Suprapubic skin (tissue), 4 donors: ENCODE data around the gene SMAP2.

DNA sequence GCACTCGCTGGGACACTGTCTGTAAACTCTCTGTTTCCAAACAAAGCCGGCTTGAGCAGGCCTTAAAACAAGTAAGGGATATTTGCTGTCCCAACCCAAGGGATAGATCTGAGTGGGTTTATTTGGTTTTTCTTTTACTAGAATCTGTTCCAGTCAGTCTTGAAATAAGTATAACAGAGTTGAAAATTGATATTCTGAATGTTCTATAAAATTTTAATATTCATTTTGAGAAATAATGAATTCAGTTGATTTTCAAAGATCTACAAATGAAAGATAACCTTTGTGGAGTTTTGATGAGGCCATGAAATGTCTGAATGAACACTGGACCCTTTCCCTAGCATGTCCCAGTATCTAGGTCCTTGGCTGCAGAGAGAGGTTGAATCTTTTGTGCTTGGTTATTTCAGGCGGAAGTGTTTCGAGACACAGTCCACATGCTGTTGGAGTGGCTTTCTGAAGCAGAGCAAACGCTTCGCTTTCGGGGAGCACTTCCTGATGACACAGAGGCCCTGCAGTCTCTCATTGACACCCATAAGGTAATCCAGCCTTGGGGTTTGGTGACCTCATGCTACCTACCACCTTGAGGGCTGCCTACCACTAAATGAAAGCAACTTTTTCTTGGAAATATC lies 39.0 kb upstream of the BMP8A start:
- PRO-cap = no peak
- RAMPAGE, long total RNA, 4 experiments = start-site peak on the plus strand in 1 of 4 experiments, centred at position 505 of the sequence, 155 reads per replicate

DNA sequence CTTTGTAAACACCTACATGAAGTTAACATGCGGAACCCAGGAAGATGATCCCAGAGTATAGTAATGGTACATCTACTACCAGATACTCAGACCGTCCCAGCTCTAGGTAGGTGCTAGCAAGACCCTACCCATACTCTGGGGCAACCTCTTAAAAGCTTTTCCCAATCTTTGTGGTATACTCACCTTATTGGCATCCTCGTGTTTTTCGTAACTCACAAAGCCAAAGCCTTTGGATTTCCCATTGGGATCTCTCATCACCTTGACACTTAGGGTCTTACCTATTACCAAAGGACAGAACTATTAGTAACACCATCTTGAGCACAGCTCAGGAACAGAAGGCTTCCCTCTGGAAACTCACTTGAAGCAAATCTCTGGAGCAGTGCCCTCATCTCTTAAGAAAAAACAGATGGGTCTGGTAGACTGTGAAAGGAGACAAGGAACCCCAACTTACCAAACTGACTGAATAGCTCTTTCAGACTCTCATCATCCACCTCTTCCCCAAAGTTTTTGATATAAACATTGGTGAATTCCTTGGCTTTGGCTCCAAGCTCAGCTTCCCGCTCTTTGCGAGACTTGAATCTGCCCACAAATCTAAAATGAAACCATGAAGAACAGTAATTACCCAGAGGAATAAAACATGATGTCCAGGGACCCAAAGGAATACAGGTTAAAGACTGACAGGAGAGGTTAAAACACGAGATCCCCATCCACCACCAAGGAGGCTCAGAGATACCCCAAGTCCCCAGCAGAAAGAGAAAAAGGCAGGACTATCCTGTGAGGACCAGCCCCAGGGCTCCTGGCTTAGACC lies 7.0 kb downstream of the PABPC4 start:
- PRO-cap = no peak
- RAMPAGE, long total RNA, 4 experiments = no peak in any of the 4 experiments

GRCh38 chr1:39799055-39799510 lies 10.4 kb upstream of the BMP8B start:
- PRO-cap = no peak
- RAMPAGE, long total RNA, 4 experiments = no peak in any of the 4 experiments

GRCh38 chr1:39893152-39893678 lies 8.5 kb downstream of the MYCL start:
- PRO-cap = no peak
- RAMPAGE, long total RNA, 4 experiments = no peak in any of the 4 experiments

GRCh38 chr1:40039576-40040535 lies 673 bp upstream of the CAP1 start:
- PRO-cap = bidirectional peak, plus-strand start at chr1:40040031, minus-strand start at chr1:40039878; bidirectional peak, plus-strand start at chr1:40040742, minus-strand start at chr1:40040446
- RAMPAGE, long total RNA, 4 experiments = no peak in any of the 4 experiments

DNA sequence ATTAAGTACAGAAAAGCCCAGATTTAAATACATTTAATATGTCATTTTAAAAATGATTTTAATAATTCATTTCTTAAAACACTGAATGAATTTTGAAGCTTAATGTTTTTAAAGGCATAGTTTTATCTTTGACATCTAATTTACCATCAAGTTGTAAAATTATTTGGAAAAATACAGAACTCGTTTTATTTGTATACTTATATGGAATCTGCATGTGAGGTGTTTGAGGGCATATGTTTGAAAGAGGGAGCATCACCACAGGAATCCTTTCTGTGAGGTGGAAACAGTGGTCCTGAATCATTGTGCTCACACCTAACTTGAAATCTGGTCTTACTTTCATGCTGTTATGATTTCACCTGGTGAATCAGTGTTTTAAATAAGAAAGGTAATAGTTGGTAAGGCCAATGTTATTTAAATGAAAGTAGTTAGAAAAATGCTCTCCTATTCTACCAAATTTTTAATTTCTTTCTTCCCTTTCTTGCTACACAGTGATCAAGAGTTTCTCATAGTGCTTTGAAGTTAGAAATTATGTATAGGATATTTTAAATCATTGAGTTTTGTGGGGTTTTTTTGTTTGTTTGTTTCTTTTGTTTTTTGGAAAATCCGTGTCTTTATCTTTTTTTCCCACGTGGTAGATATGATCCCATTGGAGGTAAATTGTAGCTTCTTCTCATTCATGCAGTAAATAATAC lies 24.2 kb downstream of the COL9A2 start:
- PRO-cap = no peak
- RAMPAGE, long total RNA, 4 experiments = no peak in any of the 4 experiments

- PRO-cap = no peak
- RAMPAGE, long total RNA, 4 experiments = no peak in any of the 4 experiments
Measured at GRCh38 chr1:40338709-40339092, 21.6 kb upstream of the COL9A2 start.

DNA sequence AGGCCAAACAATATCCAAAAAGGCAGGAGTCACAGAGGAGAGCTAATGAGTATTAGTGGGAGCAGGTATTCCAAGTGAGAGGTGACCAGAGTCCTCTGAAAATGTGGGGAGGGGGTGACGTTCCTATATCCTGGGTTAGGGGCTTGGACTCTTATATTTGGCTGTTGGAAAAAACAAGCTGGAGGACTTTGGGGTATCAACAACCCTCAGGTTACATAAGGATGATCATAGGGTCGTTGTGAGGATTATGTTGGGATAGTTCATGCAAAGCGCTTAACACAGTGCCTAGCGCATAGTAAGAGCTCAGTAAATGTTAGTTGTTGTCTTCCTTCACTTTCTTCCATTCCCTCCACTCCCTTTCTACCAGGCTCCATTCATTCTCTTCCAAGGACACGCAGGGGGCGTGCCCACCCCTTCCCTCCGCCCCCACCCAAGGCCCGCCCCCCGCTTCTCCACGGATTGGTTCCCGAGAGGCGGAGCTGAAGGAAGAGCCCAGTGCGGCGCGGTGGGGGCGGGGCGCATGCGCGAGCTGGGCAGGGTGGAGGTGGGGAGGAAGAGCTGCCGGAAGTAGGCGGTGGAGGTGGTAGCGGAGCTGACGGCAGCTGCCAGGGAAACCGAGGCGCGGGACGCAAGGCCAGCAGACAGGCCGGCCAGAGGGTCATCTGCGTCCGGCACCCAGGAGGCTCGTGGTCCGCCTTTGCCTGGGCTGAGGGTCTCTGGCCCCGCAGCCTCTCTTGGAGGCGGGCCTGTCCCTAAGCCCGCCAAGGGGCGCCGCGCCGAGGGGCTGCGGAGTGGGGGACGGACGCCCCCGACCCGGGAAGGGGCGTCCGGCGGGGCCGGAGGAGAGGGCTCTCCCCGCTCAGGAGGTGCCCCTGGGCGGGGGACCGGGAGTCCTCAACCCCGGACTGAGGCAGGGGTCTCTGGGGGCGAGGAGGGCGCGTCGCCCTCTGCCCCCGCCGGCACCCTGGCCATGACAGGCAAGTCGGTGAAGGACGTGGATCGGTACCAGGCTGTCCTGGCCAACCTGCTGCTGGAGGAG lies at the start of gene SMAP2:
Gene SMAP2, plus strand, starts transcription at position 577 of the 1,039 bp plus-strand sequence.
- PRO-cap = bidirectional peak, plus-strand start at position 570 of the sequence, minus-strand start at position 362 of the sequence
- RAMPAGE, long total RNA, 4 experiments = start-site peak on the plus strand in 4 of 4 experiments, centred at positions 594 to 929 of the sequence, 23 to 221 reads per replicate

- PRO-cap = no peak
- RAMPAGE, long total RNA, 4 experiments = no peak in any of the 4 experiments
Measured at GRCh38 chr1:40382132-40382579, 8.6 kb downstream of the SMAP2 start.

DNA sequence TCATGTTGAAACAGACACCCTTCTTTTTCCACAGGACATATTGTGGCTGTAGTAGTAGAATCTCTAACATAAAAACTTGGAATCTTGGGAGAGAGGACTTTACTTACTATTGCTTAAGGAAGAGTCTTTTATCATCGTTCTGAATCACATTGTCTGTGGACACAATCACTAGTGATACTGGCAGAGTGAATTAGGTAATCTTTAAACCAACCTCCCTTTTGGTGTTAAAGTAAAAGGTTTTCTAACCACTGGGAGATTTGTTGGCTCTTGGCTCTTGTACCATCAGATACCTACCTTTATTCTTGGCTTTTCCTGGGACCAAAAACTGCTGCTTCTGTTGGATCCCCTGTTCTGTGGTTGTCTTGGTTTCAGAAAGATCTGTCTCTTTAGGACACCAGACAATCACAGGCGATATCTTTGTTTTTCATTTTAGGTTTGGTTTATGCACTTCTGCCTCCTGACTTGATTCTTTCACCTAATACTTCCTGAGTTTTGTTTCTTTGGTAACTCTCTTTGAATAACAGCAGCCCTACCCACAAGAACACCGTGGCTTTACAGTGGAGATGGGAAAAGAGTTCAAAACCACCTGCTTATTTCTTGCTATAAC lies 36.6 kb upstream of the ZFP69B start:
- PRO-cap = no peak
- RAMPAGE, long total RNA, 4 experiments = no peak in any of the 4 experiments

GRCh38 chr1:40415907-40416582 lies 34.2 kb upstream of the ZFP69B start:
- PRO-cap = no peak
- RAMPAGE, long total RNA, 4 experiments = no peak in any of the 4 experiments

GRCh38 chr1:40450870-40451441 lies 680 bp downstream of the ZFP69B start:
- PRO-cap = no peak
- RAMPAGE, long total RNA, 4 experiments = no peak in any of the 4 experiments

- PRO-cap = no peak
- RAMPAGE, long total RNA, 4 experiments = no peak in any of the 4 experiments
Measured at GRCh38 chr1:40663027-40664130, 2.1 kb downstream of the RIMS3 start.

DNA sequence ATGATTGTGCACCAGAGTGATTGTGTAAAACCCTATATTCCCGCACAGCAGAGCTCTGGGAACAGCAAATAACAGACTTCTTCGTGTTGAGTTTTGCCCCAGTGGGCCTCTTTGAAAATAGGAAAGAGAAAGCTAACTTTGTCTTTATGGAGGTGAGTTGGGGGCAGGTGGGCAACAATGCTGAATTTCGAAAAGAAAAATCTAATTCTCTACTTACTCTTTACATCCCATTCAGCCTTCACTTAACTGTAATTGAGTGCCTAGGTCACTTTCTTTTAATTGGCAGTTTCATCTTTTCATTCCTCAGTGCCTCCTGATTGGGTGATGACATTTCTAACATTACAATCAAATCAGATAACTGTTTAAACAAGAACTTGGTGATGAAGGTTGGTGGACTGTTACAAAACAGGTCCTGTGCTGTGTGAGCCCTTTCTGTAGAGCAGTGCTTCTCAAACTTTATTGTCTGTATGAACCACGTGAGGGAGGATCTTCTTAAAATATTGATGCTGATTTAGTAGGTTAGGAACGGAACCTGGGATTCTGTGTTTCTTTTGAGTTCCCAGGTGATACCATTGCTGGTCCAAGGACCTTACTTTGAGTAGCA lies 40.2 kb upstream of the KCNQ4 start:
- PRO-cap = no peak
- RAMPAGE, long total RNA, 4 experiments = no peak in any of the 4 experiments

DNA sequence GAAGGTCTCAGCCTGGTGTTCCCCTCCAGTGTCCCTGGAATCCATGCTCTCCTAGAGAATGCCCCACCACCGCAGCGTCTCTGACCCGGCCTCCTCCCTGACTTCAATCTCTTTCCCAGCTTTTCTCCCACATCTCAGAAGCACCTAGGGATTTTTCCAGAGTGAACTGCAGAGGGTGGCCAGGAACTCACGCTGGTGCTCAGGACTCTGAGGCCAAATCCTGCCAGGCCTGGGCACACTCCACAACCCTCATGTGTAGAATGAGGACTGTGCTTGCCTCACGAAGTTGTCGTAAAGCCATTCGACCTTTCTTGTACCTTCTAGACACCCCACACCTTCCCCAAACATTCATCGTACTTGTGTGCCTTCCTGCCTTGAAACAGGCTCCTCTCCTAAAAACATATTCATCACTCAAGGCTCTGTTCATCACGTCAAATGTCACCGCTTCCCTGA lies 2.5 kb downstream of the CITED4 start:
- PRO-cap = no peak
- RAMPAGE, long total RNA, 4 experiments = no peak in any of the 4 experiments

DNA sequence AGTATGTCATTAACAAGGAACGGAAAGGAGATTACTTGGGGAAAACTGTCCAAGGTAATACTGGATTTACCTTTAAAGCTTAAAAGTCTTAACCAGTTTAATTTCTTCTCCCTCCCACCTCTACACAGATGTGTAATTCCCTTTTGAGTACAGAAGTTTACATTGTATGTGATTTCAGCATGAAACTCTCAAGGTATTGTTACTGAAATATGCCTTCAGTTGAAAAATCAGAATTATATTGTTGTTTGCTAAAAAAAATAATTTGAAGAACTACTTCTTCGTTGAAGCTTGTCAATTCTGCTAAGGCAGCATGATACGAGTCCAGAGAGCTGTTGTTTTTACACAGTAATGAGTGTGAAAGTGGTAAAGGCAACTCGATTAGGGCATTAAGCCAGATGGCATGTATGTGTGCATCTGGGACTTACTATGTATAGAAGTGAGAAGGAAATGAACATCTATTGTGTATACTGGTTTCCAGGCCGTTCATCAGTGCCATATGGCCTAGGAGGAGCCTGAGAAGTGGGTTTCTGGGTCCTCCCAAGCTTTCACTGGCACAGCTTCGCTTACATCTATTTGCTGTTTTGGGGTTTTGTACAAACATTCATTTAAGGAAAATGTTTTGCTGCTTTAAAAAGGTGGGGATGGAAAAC lies 5.6 kb downstream of the CTPS1 start:
- PRO-cap = no peak
- RAMPAGE, long total RNA, 4 experiments = no peak in any of the 4 experiments

DNA sequence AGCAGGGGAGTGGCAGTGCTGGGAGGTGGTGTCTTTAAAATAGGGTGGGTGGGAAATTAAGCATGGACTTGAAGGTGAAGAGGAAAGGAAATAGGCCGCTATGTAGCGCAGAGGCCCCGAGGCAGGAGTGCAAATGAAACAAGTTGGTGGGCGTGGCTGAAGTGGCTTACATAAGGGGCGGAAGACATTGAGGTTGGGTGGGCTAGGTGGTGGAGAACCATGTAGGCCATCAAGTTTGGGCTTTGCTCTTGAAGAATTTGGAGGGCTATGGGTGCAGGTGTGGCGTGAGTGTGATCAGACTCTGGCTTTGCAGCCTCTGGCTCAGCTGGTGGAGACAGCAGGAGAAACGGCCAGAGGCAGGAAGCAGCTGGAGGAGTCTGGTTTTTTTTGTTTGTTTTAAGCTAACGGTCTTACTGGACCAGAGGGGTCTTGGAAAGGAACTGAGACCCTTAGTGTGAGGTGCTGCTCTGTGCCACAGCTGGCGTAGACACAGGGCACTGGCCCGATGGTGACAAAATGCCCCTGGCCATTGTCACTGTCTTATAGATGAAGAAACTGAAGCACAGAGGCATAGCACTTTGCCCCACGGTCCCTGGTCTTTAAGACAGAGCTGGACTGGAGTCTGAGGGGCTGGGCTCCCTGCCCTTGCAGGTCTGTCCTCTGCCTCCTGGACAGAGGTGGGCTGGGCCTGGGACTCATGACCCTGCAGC lies 6.5 kb downstream of the SLFNL1 start:
- PRO-cap = no peak
- RAMPAGE, long total RNA, 4 experiments = no peak in any of the 4 experiments

DNA sequence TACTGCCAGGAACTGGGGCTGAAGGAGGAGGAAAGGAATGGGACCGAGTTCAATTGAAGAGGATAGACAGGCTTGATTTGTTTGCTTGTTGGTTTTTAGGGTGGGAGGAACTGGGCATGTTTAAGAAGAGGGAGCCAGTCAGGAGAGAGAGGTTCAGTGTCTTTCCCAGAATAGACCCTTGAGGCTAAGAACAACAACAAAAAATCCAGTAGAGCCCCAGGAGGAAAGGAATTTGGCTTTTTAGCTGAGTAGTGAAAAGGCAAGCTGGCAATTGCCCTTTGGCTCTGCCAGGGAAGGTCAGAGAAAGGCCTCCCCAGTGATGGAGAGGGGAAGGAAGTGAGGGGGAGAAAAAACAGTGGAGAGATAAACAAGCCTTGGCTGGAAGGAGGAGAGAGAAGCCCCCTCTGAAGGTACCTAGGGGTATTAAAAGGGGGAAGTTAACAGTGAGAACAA lies 34.8 kb downstream of the EDN2 start:
- PRO-cap = no peak
- RAMPAGE, long total RNA, 4 experiments = no peak in any of the 4 experiments

GRCh38 chr1:41476651-41477122 lies 7.8 kb downstream of the EDN2 start:
- PRO-cap = no peak
- RAMPAGE, long total RNA, 4 experiments = no peak in any of the 4 experiments

DNA sequence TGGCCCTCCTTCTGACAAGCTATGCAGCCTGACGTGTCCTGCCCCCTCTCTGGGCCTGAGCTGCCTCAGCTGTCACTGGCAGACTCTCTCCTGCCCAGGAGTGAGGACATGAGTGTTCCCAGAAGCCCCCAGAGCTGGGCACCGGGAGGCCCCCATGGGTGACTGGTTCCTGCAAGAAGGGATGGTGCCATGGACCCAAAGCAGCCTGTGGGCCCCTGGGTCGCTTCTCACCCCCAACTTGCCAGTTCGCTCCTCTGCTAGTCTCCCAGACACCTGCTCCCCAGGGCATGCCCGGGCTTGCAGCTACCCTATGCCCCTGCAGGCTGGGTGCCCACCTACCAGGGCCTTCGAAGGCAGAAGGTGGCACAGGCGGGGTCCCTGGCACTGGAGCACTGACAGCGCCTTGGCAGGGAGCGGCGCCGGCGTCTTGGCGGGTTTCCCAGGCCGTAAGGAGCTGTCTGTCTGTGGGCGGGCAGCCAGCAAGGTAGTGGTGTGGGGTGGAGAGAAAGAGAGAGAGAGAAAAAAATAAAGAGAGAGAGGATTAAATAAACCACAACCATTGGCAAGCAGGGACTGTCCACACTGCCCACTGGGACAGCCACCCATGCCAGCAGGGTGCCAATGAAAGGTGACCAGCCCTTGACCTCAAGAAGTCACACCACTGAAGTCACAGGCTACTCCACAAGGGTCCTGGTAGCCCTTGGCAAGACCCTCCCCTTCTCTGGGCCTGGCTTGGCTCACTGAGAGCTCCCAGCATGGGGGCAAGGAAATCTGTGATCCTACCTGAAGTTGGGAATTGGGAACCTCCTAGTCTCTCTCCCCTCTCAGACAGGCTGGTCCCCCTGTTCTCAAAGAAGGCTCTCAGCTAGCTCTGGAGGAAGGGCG lies 2.1 kb downstream of the EDN2 start:
- PRO-cap = no peak
- RAMPAGE, long total RNA, 4 experiments = no peak in any of the 4 experiments